Subcutaneous adipose tissue (tissue), 3 donors: ENCODE results near the genes MORF4L1 and ZFAND6.

- PRO-cap, result bidirectional peak, plus-strand start at chr15:78872973, minus-strand start at chr15:78872705; bidirectional peak, plus-strand start at chr15:78873324, minus-strand start at chr15:78873323
- RAMPAGE, long total RNA, 3 experiments, result start-site peak on the plus strand in 3 of 3 experiments, at chr15:78872895-78873045 at its widest, 862 to 1,561 reads per replicate
Observed at GRCh38 chr15:78872737-78873768, at the start of gene MORF4L1. Gene MORF4L1, plus strand, starts transcription at chr15:78872890.

- PRO-cap, result no peak
- RAMPAGE, long total RNA, 3 experiments, result no peak in any of the 3 experiments
Observed at GRCh38 chr15:78881802-78882229, 9.1 kb downstream of the MORF4L1 start.

DNA sequence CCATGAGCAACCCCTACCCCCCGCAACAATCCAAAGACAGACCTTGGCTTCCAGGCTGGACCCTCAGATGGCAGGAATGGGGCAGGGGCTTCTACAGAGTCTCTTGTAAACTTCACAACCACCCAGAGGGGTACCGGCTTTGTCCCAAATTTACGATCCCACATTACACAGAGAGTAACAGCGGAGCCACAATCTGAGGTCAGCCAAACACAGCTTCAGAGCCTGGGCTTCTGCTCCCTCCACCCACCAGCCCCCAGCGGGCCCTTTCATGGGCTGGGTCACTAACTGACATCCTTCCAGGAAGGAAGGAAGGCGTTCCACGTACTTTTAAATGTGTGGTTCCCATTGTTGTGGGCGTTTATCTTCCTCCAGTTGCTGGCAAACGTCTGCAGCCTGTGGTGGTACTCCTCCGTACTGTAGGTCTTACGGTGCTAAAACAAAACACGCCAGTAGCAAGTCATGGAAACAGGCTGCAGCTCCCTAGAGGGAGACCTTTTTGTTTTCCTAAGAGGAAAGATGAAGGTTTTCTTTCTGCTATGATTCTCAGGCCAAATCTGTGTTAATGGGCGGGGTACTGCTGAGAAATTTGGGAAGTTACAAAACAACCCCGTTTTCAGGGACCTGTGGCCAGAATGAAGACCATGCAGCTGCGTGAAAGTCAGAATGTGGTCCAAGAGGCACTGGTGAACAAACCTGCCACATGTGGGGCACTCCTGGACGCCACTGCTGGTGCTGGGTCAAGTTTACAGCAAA is 7.7 kb downstream of the CTSH start:
- PRO-cap, result no peak
- RAMPAGE, long total RNA, 3 experiments, result no peak in any of the 3 experiments

- PRO-cap, result no peak
- RAMPAGE, long total RNA, 3 experiments, result no peak in any of the 3 experiments
Observed at GRCh38 chr15:78944198-78944690, 602 bp downstream of the CTSH start.

DNA sequence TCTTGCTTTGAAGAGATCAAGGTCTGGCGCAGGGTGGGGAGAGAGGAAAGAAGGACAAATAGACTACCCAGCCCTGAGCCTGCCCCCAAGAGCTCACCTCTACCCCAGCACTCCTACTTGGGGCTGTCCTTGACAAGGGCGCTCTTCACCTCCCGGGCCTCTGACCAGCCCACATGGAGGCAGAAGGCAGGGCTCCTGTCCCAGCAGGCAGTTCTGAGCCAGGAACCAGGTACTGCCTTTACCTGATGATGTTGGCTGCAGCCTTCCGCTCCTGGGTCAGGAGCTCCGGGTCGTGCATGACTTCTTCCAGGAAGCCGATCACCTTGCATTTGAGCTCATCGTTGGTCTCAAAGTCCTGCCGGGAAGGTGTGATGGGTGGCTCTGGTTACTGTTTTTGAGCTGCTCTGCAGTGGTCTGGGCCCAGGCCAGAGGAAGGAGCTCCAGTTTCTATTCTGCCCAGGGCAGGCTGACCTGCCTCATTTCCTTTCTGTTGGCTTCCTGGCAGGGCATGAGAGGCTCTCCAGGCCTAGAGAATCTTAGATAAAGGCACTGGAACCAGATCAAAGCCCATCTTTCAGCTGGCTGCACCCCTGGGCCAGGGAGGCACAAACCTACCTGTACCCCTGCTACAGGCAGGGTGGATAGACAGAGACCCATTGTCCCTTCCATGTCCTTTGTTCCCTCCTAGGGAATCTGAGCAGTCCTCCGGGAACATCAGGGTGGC is 53.2 kb upstream of the CTSH start:
- PRO-cap, result no peak
- RAMPAGE, long total RNA, 3 experiments, result no peak in any of the 3 experiments

DNA sequence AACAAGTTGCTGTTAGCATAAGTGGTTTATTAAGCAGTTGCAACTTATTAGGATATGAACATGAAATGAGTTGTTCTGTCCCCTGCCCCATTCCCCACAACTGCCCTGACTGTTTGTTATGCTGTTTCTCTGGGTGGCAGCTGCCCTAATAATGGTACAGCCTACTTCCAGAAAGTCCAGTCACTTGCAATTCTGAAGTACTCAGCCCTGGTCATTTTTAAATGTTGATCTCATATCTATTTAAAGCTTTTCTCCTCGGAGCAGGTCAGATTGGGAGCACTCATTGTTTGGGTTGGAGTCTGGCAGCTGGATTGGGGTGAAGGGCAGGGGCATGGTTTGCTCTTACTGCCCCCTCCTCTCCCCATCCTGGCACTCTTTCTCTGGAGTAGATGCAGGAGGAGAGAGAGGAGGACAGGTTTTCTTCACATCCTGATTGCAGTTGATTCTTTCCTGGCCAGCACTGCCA is 62.8 kb upstream of the ANKRD34C start:
- PRO-cap, result no peak
- RAMPAGE, long total RNA, 3 experiments, result no peak in any of the 3 experiments

DNA sequence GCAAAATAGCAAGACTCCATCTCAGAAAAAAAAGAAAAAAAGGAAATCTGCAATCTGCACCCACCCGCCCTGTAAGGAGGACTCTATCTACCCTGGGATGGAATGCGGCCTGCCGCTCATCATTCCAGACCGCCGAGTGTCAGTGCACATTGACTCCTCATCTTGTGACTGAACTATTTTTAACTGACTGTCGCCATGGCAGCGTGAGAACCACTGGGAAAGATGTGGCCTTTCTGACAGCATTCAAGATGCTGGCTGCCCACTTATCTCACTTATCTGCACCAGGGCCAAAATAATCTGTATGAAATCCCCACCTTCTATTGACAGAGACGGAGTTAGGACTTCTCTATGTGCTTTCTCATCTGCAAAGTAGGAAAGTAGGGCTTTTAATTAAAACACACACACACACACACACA is 38.8 kb upstream of the ANKRD34C start:
- PRO-cap, result no peak
- RAMPAGE, long total RNA, 3 experiments, result no peak in any of the 3 experiments

DNA sequence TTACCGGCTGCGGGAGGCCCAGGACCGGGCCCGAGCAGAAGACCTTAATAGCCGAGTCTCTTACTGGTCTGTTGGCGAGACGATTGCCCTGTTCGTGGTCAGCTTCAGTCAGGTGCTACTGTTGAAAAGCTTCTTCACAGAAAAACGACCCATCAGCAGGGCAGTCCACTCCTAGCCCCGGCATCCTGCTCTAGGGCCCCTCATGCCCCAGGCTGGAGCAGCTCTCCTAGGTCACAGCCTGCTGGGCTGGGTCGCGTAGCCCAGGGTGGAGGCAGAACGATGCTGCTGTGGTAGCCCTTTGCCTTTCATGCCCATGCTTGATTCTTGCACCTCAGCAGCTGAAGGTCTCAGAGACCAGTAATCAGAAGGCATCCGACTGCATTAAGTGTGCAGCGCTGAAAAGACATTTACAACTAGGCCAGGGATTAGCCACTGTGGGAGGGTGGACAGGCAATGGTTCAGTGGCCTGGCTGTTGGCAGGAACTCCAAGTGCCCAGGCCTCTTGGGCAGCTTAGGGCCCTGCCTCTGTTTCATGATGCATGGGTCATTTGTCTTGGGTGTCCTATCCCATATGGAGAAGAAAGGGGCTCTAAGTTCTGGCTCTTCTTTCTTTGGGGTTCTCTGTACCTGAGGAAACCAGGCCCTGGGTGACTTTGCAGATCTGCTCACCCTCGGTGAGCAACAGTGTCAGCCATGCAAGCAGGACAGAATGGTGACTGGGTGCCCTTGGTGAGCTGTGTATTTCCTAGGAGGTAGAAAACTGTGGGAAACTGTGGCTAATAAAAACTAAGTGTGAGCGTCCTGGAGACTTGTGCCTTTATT is 11.3 kb downstream of the TMED3 start:
- PRO-cap, result no peak
- RAMPAGE, long total RNA, 3 experiments, result no peak in any of the 3 experiments

- PRO-cap, result no peak
- RAMPAGE, long total RNA, 3 experiments, result no peak in any of the 3 experiments
Observed at GRCh38 chr15:79507208-79507501, 75.0 kb downstream of the MINAR1 start.

DNA sequence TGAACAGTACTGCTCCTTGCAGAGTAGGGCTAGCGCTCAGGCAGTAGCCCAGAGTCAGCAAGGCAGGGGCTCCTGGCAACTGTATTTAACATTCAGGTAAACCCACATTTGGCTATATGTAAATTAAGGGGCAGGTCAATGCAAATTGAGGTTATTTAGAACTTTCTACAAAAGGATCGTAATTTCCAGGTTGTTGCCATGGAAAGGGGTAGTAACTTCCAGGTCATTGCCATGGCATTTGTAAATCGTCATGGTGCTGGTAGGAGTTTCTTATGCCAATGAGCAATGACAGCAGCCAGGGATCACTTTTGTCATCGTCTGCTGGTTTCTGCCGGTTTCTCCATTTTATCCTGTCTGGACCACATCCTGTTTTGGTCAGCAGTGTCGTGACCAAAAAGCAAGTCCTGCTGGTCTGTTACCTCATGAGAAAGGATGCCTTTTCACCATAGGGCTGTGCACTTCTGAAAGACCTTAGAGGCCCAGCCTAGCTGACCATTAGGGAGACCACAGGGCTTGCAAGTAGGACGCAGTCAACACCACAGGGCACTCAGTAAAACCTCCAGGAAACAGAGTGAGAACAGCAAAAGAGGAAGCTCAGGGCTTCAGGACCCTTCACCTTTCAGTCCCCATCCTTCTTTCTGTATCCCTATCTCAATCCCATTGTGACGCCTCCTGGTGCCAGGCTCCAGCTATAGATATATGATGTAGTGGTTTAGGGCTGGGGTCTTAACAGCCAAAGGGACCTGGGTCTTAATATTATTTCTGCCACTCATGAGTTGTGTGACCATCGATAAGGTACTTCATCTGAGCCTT is 24.1 kb downstream of the MTHFS start:
- PRO-cap, result no peak
- RAMPAGE, long total RNA, 3 experiments, result no peak in any of the 3 experiments

DNA sequence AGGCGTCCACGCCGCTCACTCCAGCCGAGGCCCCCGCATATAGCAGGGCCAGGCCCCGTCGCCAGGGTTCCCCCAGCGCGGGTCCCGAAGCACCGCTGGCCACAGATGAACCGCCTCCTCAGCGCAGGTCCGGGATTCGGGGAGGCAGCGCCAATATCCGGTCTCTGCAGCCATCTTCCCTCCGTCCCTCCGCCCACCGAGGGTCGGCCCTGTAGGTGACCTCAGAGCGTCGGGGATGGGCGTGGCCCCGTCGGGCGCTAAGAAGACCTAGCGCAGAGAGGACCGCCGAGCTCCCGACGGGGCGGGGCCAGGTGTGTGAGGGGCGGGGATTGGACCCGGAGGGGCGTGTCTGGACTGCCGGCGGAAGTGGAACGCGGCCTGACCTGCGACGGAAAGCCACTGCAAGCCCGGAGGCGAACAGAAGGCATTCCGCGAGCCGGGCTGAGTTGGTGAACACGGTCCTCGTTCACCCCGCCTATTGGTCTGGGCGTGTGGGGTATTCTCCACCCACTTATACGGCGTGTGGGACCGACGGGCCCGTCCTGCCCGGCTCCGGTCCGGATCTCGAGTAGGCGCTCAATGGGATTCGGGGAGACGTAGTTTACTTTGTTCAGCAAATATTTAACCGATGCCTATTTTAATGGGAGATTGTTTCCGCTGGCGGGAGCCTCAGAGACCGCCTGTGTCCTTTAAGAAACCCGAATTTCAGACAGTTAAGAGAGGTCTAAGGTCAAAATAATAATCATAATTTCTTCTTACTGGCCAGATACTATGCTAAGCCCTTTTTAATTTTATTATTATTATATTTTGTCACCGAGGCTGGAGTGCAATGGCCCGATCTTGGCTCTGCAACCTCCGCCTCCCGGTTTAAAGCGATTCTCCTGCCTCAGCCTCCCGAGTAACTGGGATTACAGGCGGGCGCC is 27.0 kb upstream of the MTHFS start:
- PRO-cap, result bidirectional peak, plus-strand start at position 427 of the sequence, minus-strand start at position 195 of the sequence
- RAMPAGE, long total RNA, 3 experiments, result start-site peak on the minus strand in 3 of 3 experiments, centred at positions 119 to 138 of the sequence, 25 to 93 reads per replicate

GRCh38 chr15:79952333-79952880 is 18.6 kb downstream of the BCL2A1 start:
- PRO-cap, result unidirectional peak, plus-strand start at chr15:79952602
- RAMPAGE, long total RNA, 3 experiments, result no peak in any of the 3 experiments

GRCh38 chr15:79988701-79989118 is 17.7 kb upstream of the BCL2A1 start:
- PRO-cap, result no peak
- RAMPAGE, long total RNA, 3 experiments, result no peak in any of the 3 experiments

DNA sequence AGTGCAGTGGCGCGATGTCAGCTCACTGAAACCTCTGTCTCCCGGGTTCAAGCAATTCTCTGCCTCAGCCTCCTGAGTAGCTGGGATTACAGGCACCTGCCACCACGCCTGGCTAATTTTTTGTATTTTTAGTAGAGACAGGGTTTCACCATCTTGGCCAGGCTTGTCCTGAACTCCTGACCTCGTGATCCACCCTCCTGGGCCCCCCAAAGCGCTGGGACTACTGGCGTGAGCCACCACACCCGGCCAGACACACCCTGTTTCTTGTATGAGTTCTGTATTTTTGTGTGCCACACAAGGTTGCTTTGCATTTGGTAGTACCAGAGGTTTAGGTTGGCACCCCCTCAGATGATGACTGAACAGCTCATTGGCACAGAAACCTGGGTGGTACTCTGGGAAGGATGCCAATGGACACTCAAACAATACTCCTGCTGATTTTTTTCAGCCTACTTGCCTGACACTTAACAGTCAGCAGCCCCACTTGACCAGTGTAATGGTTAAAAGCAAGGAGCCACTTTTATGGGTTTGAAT is 39.1 kb upstream of the BCL2A1 start:
- PRO-cap, result no peak
- RAMPAGE, long total RNA, 3 experiments, result no peak in any of the 3 experiments

DNA sequence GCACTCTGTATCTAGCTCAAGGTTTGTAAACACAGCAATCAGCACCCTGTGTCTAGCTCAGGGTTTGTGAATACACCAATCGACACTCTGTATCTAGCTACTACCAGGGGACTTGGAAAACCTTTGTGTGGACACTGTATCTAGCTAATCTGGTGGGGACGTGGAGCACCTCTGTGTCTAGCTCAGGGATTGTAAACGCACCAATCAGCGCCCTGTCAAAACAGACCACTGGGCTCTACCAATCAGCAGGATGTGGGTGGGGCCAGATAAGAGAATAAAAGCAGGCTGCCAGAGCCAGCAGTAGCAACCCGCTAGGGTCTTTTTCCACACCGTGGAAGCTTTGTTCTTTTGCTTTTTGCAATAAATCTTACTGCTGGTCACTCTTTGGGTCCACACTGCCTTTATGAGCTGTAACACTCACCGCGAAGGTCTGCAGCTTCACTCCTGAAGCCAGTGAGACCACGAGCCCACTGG is 42.4 kb upstream of the ZFAND6 start:
- PRO-cap, result no peak
- RAMPAGE, long total RNA, 3 experiments, result no peak in any of the 3 experiments

- PRO-cap, result bidirectional peak, plus-strand start at chr15:80059690, minus-strand start at chr15:80059429; bidirectional peak, plus-strand start at chr15:80059933, minus-strand start at chr15:80059860
- RAMPAGE, long total RNA, 3 experiments, result start-site peak on the plus strand in 2 of 3 experiments, at chr15:80059666-80059933 at its widest, 70 to 642 reads per replicate
Observed at GRCh38 chr15:80059596-80060409, at the start of gene ZFAND6. Gene ZFAND6, plus strand, starts transcription at chr15:80059676.

GRCh38 chr15:80060410-80061404 is 1.2 kb downstream of the ZFAND6 start:
- PRO-cap, result no peak
- RAMPAGE, long total RNA, 3 experiments, result no peak in any of the 3 experiments

DNA sequence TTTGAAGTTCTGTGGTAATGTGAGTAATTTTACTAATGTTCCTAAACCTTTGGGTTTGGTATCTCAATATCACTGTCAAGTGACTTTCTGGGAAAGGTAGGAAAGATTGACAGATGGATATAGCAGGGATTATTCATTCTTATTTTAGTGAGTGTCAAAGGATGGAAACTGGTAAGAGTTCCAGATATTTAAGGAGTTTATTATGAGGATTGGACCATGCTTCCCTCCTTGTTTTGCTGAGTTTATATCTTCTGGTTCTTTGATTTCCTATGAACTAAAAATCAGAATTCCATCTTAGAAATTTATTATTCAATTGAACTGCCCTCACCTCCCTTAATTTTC is 23.0 kb downstream of the ZFAND6 start:
- PRO-cap, result no peak
- RAMPAGE, long total RNA, 3 experiments, result no peak in any of the 3 experiments

DNA sequence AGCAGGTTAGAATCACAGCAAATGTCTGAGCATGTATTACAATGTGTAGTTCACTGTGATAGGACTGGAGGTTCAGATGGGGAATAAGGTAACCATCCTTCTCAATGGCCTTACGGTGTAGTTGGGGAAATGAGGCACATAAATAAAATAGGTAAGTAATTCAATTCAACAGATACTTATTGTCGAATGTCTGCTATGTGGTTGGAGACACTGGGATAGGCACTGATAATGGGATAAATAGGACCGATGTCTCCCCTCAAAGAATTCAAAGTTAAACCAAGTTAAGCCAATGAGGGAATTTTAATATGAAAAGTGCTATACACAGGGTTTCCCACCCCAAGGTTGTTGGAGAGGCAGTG is 23.4 kb upstream of the FAH start:
- PRO-cap, result no peak
- RAMPAGE, long total RNA, 3 experiments, result no peak in any of the 3 experiments

DNA sequence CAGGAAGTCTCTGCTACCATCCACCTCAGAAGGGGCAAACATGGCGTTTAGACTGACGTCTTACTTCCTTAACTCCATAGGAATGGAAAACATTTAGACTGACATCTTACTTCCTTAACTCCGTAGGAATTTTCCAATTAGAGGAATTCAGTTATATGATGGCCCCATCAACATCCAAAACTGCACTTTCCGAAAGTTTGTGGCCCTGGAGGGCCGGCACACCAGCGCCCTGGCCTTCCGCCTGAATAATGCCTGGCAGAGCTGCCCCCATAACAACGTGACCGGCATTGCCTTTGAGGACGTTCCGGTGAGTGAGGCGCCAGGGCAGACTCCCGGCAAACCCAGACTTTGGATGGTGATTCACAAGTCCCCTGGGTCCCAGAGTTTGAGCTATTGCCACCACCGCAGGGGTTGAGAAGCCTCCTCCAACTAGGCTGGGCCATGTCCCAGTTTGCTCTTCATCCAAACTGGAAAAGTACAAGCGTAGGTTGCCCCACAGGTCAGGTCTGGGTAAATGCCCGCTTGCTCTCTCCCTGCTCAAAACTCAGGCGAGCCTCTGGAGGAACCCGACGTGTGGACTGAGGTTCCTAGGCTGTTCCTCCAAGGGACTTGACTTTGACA is 57.8 kb downstream of the MESD start:
- PRO-cap, result no peak
- RAMPAGE, long total RNA, 3 experiments, result no peak in any of the 3 experiments